ENCODE measurements around a stretch of chr2.

- PRO-cap: no peak
These were observed 2.5 kb downstream of the KCNF1 start for GRCh38 chr2:10914068-10914723.

DNA sequence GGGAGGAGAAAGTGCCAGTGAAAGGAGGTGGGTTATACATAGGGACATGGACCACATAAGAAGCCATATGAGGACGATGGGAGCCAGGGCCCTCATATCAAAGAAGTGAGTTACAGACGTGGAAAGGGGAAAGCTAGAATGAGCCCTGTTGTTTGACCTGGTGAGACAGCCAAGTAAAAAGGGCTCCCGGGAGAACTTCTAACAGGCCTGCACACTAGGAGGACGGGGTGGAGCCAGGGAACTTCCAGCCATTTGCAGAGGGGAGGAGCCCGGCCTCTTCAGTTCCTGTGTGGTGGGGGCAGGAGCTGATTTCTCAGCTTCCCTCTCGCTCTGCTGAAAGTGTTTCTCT is 61.7 kb upstream of the C2orf50 start:
- PRO-cap: no peak

GRCh38 chr2:11129786-11130221 is 3.1 kb upstream of the C2orf50 start:
- PRO-cap: no peak

GRCh38 chr2:11330449-11330827 is 14.0 kb downstream of the ROCK2 start:
- PRO-cap: no peak

DNA sequence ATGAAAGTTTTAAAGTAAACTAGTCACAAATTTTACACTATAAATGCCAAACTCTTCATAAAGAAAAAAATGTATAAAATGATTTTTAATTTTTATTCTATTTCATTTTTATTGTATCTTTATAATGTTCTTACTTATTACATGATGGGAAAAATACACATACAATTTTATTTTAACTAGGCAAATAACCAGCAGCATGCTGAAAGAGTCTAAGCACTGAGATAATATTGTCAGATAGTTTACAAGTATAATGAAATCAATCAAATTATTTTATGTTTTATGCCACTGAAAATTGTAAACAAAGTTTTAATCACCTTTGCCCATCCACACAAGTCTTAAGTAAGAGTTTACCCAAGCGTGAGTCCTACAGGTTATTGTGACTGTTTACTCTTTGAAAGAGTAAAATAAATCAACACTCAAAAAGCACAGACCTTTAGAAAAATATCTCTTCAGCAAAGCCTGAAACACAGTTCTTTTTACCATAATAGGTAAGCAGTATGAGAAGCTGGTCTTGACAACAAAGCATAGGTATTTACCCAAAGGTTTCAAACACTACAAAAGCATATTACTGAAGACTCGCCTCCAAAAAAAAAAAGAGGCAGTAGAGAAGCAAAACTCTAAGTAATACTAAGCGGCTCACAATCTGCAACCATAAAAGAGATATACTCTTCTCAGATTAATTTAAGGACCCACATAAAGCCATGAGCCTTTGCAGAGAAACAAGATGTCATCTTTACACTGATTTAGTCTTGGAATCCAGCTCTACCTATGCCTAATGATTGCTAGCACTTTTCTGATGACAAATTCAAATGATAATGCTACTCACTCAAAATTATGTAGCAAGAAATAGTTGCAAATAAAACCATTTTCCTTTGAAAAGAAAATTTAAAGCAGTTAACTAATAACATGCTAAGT is 3.7 kb downstream of the ROCK2 start:
- PRO-cap: no peak

DNA sequence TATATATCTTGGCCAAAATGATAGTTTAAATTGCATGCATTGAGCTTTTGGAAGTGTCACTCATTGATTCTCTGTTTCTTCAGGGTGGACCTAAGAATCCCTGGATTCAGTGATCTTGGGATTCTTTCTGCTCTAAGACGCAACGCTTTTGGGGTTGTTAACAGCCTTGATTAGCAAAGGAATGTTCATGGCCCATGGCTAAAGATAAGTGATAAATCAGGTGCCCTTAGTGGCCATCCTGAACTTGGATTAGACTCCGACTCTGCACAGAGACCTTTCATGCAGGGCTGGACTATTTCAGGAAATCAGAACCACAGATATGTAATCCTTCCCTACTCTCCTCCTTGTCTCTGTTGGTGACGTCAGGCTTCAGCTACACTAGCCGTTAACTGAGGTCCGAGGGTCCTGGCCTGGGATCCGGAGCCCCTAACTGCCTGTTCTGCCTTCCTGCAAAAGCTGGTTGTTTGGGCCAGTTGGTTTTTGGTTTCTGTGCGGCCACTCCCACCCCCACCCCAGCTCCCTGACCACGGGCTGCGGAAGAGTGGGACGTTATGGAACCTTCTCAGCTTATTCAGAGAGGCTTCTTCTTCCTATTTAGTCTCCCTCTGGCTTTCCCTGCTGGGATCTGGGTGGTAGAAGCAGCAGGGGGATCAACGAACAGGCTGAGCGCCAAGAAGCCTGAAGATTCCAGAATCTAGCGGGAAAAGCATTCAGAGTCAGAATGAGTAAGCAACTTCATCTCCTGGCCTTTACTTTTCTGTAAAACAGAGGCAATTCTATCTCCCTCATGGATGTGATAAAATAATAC is 49.2 kb upstream of the ROCK2 start:
- PRO-cap: no peak

DNA sequence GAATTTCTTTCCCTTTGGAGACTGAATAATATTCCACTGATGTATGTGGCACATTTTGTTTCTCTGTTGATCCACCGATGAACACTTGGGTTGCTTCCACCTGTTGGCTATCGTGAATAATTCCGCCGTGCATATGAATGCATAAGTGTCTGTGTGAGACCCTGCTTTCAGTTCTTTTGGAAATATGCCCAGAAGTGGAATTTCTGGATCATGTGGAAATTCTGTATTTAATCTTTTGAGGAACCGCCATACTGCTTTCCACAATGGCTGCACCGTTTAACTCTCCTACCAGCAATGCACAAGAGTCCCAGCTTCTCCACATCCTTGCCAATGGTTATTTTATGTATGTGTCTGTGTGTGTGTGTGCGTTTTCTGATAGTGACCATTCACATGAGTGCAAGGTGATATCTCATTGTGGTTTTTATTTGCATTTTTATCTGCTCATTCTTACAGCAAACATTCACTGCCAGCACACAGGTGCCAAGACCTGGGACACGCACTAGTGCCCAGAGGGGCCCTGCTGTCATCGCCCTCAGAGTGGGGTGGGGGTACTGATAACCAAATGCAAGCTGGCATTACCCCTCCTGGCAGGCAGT is 285.2 kb downstream of the LPIN1 start:
- PRO-cap: no peak

DNA sequence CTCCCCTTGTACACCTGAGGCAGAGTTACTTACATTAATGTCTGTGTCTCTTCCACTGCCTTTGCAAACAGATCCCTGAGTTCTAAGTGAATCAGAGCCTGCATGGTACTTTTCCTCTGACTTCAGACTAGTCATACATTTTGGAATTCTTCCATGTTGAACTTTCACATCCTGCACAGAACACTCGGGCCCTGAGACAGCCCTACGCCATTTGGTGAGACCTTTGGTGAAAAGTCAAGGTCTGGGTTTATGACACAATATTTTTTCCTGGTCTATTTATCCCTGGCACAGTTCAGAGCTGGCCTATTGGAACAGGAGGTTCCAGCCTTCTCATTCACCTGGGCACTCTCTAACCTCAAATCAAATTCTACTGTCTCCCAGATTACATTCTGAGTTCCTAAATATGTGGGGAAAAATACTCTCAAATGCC is 398.6 kb upstream of the TRIB2 start:
- PRO-cap: no peak

GRCh38 chr2:12381708-12381994 is 335.1 kb upstream of the TRIB2 start:
- PRO-cap: no peak

DNA sequence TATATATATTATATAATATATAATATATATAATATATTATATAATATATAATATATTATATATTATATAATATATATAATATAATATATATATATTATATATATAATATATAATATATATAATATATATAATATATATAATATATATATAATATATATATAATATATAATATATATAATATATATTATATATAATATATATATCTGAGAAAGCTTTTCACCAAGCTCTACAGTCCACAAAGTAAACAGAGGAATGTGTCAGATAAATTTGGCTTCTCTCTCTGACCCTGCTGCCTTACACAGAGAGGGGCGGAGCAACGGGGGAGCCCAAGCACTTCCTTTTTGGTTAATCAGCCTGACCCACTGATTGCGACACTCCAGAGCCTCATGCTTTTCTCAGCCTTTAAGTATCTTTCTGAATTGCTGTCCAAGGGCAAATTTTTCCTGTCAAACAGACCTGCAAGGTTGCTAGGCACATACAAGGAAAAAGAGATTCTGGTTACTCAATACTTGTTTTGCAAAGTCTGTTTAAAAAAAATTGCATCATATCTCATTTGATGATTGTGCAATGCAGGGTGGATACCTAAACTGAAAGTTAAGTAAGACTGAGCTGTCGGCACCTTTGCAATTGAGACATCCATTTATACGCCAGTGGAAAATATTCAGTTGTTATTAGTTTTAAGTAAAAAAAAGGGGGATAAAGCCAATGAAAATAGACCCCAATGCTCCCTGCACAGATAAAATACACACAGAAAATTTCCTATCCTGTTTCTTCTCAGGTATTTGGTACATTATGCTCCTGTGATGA is 260.5 kb upstream of the TRIB2 start:
- PRO-cap: no peak

GRCh38 chr2:12715852-12716838 is 591 bp upstream of the TRIB2 start:
- PRO-cap: unidirectional peak, plus-strand start at chr2:12716523; bidirectional peak, plus-strand start at chr2:12716926, minus-strand start at chr2:12716755

DNA sequence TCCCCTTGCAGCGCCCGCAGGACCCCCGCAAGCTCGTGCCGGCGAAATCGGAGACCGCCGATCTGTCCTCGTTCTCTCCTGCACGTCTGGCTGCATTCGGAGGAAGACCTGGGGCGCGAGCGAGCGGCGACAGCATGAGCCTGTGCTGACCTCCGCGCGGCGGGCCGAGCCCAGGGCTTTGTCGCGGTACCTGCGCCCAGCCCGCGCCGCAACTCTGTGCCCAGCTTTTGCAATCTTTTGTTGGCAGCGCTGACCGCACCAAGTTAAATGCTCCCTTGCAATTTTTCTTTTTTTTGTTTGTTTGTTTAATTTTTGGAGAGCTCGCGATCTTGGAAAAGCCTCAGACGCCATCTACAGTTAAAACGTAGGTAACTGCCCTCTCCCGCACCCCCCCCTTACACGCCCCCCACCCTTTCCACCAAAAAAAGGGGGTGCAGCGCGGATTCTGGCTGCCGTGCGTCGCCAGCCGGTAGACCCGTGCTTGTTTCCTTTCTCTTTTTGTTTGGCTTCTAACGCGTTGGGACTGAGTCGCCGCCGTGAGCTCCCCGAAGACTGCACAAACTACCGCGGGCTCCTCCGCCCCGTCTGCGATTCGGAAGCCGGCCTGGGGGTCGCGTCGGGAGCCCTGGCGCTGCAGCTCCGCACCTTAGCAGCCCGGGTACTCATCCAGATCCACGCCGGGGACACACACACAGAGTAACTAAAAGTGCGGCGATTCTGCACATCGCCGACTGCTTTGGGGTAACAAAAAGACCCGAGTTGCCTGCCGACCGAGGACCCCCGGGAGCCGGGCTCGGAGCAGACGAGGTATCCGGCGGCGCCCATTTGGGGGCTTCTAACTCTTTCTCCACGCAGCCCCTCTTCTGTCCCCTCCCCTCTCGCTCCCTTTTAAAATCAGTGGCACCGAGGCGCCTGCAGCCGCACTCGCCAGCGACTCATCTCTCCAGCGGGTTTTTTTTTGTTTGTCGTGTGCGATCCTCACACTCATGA is 881 bp downstream of the TRIB2 start:
- PRO-cap: bidirectional peak, plus-strand start at position 95 of the sequence, minus-strand start at position 88 of the sequence; bidirectional peak, plus-strand start at position 526 of the sequence, minus-strand start at position 239 of the sequence; bidirectional peak, plus-strand start at position 669 of the sequence, minus-strand start at position 554 of the sequence

GRCh38 chr2:14364686-14364885 is 267.9 kb upstream of the LRATD1 start:
- PRO-cap: no peak

GRCh38 chr2:15170261-15170812 is 390.8 kb downstream of the NBAS start:
- PRO-cap: no peak

GRCh38 chr2:15450537-15451172 is 110.5 kb downstream of the NBAS start:
- PRO-cap: no peak

GRCh38 chr2:15943030-15943939 is 2.9 kb downstream of the MYCN start:
- PRO-cap: no peak

DNA sequence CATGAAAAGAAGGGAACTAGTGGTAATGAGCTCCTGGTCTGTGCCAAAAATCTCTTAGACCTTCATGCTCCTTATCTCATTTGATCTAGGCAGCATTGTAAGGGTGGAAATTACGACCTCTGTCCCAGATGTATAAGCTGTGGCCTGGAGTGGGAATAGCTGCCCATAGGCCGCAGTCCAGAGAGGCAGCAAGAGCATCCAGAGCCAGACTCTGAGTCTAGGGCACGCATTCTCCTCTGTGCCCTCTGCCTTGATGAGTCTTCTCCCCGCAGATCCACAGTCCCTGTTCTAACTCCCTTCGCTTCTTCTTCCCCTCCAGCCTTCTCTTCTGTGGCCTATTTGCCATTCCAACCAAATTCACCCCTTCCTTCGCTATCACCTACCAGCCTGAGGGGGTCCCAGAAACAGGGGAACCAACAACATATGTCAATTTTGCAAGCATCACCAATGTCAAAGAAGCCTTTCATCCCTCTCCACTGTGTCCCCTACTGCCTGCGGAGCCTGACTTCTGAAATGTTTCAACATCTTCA is 304.7 kb downstream of the MYCN start:
- PRO-cap: no peak

DNA sequence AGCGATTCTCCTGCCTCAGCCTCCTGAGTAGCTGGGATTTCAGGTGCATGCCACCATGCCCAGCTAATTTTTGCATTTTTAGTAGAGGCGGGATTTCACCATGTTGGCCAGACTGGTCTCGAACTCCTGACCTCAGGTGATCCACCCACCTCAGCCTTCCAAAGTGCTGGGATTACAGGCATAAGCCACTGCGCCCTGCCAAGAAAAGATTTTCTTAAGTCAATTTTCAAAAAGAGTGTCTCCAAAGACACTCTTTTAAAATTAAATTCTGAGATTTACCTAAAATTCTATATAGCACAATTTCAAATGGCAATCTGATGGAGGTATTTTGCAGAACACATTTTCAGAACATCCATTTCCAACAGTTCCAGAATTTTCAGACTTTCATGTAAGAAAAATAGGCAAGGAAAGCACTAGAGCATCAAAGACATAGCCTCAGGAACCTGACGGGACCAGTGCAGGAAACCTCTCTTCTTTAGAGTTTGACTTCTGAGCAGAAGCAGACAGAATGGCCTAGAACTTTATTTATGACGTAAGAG is 117.9 kb downstream of the CYRIA start:
- PRO-cap: no peak

DNA sequence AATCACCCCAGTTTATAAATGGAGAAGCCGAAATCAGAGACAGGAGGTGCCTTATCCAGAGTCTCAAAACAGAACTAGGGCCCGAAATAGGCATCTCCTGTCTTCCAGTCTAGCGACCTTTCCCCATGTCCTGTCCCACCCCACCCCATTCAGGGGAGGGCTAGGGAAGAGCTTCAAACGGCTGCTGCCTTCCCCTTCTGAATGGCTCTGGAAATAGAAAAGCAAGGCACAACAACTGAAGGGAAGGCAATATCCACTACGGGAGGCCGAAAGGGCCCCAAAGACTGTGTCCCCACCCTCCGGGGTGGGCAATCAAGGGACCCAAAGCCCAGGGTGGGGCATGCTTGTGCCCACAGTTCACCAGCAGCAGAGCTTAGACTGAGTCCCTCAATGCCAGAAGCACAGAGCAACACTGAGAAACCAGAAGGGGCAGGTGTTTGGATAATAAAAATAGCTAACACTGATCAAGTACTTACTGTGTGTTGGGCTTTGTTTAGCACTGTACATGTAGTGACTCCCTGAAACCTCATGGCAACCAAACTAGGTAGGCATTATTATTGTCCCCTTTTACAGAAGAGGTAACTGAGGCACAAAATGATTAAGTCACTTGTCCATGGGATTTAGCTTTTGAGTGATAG is 38.5 kb downstream of the CYRIA start:
- PRO-cap: no peak

- PRO-cap: no peak
These were observed 24.6 kb downstream of the CYRIA start for GRCh38 chr2:16640772-16641750.

Data from aorta (tissue), 1 donor.